Measurements from ENCODE around the genes IL18BP and FCHSD2.

DNA sequence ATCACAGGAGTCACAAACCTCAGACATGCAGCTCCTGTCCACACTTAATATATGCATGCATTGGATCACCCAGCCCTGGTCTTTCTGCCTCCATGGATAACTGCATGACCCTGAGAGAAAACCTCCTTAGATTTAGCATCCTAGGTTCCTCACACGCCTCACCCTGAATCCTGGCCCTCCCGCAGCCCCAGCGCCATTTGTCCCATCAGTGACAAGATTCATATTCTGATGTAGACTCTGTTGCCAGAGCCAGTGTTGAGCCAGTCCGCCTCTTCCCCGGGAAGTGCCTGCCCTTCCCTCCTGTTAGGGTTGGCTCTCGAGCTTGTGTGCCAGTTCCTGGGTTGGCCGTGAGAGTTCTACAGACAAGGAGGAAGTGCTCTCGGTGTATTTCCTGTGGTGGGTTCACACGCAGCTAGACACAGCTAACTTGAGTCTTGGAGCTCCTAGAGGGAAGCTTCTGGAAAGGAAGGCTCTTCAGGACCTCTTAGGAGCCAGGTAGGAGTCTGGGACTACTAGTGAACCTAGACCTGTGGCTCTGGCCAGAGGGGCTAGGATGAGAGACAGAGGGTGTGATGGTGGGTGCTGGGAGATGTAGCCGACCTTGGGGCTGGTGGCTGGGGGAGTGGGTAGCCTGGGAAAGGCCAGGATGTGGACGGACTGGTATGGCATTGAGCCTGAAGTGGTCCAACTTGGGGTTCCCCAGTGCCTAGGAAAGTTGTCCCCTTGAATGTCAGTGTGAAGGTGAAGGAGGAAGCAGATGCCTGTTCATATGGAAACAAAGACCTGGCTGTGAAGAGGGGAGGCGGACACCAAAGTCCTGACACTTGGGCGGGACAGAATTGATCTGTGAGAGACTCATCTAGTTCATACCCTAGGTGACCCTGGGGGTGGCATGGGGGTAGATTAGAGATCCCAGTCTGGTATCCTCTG lies at the start of gene IL18BP:
IL18BP (plus strand) TSS at position 385 of the 930 bp plus-strand sequence.
- PRO-cap = no peak

GRCh38 chr11:72007612-72008190 lies 9.0 kb downstream of the IL18BP start:
- PRO-cap = no peak

DNA sequence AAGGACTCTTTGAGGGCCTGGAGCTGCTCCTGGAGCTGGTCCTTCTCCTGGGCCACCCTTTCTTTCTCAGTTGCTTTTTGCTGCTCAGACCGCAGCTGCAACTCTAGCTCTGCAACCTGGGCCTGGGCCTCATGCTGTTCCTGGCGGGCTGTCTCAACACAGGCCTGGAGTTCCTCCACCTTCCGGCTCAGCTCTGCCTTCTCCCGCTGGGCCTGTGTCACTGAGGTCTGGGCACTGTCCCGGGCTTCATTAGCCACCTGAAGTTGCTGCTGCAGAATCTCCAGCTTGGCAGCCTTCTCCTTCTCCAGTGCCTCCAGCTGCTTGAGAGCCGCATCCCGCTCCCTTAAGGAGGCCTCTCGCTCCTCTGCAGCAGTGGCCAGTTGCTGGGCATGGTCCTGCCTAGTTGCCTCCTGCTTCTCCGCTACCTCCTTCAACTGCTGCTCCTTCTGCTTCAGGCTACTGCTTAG lies 16.7 kb downstream of the IL18BP start:
- PRO-cap = no peak

DNA sequence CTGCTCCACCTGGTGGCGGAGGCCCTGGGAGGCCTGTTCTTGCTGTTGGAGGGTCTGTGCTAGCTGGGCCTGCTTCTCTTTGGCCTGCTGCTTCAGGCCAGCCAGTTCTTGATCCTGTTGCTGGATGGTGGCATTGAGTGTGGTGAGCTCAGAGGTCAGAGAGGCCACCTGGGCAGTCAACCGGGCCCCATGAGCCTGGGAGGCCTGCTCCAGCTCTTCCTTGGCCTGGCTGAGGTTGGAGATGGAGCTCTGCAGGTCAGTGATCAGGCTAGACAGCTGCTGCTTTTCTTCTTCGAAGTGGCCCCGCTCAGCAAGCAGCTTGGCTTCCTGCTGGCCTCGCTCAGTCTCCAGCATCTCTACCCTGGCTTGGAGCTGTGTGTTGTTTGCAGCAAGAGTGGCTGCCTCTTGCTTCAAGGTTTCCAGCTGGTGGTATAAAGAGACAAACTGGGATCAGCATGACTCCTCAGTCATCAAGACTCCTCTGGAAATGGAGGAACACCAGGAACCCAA lies 17.2 kb downstream of the IL18BP start:
- PRO-cap = no peak

GRCh38 chr11:72016392-72016591 lies 17.6 kb downstream of the IL18BP start:
- PRO-cap = no peak

DNA sequence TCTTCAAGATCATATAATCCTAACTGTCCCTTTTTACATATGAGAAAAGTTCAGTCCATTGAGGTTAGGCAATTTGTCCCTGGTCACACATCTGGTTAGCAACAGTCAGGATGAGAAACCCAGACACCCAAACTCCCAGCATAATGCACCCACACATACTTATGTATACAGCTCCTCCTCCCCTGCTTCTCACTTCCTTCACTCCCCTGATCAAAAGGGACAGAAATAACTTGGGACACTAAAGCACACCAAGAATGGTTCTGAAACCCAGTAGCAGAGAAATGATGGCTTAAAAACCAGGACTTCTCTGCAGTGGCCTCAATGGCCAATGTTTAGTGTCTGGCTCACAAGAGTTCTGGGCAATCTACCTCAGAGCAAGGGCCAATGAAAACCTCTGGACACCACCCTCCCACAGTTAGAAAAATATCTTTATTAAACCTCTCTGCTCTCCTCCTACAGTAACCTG lies 11.1 kb downstream of the NUMA1 start:
- PRO-cap = no peak

DNA sequence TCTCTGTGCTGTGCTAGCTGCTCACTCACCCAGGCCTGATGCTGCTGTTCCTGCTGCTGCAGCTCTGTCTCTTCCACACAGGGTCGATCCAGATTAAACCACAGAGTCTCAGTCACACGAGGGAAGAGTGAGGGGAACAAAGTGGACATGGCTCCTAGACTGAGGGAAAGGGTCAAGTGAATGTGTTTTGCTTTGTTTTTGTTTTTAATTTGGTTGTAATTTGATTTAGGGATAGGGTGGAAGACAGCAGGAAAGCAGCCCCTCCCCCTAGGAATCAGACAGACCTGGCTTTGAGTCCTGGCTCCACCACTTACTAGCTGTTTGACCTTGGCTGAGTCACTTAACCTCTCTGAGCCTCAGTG lies 1.4 kb downstream of the ANAPC15 start:
- PRO-cap = no peak

- PRO-cap = no peak
Observed at GRCh38 chr11:72112967-72113242, 410 bp upstream of the ANAPC15 start.

DNA sequence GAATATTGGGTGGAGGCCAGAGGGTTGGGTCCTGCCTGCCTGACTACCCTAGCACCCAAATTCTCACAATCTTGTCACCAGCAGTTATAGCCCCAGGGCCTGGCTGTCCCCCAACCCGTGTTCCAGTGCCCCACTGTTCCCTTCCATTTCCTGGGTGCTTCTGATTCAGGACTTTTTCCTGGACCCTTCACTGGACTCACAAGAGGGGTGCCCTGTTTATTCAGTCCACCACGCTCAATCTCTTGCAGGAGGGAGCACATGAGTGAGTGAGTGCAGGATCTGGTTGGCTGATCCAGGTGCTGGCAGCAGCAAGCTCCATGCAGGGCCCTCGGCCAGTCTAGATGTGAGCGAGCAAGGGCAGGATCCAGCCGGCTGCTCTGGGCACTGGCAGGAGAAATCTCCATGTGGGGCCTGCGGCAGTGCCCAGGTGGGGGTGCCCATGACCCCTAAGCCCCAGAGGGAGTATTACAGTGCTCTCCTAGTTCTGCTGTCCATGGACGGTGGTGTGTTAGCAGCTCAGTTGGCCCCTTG lies 11.5 kb upstream of the ANAPC15 start:
- PRO-cap = no peak

DNA sequence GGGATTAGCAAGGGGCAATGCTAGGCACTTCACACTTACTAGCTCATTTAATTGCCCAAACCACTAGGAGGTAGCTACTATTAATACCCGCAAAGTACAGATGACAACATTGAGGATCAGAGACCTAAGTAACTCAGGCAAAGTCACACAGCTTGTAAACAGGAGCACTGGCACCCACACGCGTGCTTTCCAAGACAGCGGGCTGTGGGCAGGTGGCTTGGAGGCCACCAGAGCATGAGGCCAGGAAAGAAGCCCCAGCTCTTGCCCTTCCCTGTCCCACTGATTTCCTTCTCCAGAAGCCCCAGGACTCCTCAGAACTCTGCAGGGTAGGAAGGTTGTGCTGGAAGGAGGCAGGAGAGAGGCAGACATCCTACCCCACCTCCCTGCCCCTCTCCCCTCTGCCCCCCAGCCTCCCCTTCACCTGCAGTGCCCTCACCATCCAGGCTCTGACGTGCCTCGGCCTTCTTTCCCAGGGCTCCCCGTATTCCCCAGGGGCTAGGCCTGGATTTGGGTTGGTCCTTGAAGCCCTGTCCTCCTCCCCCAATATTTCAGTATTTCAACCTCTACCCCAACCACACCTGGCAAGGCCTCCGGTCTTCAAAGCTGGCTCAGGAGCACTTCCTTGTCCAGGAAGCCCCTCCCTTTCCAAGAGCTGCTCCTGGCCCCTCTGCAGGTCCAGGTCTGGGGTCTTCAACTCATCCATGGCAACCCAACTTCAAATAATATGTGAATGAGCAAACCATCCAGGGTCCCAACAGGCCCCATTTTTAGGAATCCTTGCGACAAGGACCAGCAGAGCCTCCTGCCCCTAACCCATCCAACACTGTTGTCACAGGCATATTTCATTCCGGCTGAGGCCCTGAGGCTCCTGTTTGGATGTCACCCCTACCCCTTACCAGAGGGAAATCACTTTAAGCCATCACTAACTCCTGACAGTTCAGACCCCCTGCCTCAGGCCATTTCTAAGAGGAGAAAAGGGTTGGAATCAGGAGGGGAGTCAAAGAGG lies 8.6 kb upstream of the PDE2A start:
- PRO-cap = no peak

DNA sequence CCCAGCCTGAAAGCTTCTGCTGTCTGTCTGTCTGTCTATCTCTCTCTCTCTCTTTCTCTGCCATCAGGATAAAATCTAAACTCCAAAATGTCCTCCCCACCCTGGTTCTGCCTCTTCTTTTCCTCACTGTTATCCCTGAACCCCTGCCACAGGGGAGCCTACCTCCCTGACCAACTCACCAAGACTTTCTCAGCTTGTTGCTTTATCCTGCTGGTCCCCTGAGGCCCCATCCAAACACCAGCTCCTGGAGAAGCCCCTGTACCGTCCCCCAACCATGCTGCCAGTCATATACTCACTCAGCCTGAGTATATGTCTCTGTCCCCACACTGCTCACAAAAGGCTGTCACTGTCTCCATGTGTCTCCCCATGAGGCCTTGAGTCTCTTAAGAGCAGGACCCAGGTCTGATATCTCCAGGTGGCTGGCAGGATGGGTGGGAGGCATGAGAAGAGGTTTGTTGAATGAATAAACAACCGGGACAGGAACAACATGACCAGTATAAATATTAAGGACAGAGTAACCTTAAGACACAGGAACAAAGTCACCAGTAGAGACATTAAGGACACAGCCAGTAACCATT lies 20.5 kb upstream of the ARAP1 start:
- PRO-cap = no peak

GRCh38 chr11:72821953-72823045 lies 8.1 kb downstream of the ATG16L2 start:
- PRO-cap = no peak

DNA sequence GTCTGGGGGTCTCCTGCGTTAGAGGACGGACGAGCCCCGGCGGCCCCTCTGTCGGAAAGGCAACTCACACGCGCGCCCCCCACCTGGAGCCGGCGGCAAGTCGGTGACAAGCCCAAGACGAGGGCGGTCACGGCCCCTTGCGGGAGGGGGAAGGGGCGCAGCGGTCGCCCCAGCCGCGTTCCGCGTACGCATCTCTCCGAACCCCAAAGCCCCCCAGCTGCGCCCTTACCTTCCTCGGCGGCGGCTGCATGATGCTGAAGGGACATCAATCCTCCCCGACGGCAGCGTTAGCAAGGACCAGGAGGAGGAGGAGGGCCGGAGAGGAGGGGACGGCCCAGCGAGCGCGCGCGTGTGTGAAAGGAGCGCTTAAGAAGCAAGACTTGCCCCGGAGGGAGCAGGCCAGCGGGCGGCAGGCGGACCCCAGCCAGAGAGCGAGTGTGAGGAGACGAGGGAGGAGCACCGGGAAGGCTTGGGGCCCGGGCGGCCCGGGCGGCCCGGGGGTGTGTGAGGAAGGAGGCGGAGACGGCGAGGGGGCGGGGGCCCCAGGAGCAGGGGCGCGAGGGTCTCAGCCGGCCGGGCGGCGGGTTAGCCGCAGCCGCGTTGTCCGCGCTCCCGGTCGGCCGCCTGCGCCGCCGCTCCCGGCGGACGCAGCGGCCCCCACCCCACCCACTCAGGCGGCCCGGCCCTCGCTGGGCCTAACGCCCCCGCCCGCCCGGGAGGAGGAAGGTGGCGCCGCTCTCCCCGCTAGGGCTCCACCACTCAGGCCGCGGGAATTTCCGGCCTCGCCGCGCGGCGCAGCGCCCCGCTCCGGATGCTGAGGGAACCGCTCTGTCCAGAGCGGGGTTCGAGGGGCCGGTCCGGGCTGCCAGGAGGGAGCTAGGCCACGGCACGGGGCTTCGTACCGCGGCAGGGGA lies at the start of gene FCHSD2:
FCHSD2 (minus strand) TSS at position 691 of the 914 bp plus-strand sequence.
- PRO-cap = unidirectional peak, plus-strand start at position 376 of the sequence; unidirectional peak, plus-strand start at position 427 of the sequence

- PRO-cap = no peak
Observed at GRCh38 chr11:73143513-73144169, 1.5 kb upstream of the FCHSD2 start.

GRCh38 chr11:73173570-73174452 lies 31.7 kb upstream of the FCHSD2 start:
- PRO-cap = no peak

GRCh38 chr11:73182710-73183241 lies 35.3 kb upstream of the P2RY2 start:
- PRO-cap = no peak

DNA sequence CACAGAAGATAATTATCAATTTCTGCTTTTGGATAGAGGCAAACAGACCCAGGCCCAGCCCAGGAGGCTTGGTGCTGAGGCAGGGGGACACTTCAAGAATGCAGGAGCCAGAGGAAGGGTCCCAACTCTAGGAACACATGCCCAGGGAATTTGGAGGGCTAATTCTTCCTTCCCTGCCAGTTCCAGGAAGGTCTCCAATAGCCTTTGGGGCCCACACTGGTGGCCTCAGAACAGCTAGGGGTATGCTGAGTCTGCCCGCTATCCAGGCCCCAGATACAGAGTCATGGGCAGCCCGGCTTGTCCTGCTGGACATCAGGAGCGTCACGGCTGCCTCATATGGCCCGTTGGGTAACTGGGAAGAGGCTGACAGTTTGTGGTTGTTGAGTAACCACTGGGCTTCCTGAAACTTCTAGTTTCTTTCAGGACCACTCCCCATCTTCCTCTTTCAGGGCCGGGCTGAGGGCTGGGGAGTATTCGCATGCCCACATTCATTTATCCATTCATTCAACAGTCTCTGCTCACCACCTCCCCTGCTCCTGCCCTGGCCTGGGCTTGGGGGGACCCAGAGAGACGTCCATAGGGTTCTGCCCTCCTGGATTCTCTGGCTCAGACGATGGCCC lies 13.5 kb upstream of the P2RY2 start:
- PRO-cap = no peak

GRCh38 chr11:73274502-73275160 lies 2.5 kb downstream of the P2RY6 start:
- PRO-cap = no peak

- PRO-cap = no peak
Observed at GRCh38 chr11:73292538-73293011, 15.5 kb upstream of the ARHGEF17 start.

DNA sequence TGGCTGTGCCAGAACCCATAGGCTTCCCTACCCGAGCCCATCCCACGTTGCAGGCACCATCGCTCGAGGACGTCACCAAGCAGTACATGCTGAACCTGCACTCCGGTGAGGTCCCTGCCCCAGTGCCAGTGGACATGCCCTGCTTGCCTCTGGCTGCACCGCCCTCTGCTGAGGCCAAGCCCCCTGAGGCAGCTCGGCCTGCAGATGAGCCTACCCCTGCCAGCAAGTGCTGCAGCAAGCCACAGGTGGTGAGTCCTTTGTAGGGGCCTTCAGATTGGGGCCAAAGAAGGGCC lies 3.5 kb downstream of the ARHGEF17 start:
- PRO-cap = no peak